Myometrial cell (primary cell): ENCODE measurements around a stretch of chr18.

- RAMPAGE, long total RNA: no peak
Measured at GRCh38 chr18:48975172-48975649, 24.4 kb upstream of the SMAD7 start.

DNA sequence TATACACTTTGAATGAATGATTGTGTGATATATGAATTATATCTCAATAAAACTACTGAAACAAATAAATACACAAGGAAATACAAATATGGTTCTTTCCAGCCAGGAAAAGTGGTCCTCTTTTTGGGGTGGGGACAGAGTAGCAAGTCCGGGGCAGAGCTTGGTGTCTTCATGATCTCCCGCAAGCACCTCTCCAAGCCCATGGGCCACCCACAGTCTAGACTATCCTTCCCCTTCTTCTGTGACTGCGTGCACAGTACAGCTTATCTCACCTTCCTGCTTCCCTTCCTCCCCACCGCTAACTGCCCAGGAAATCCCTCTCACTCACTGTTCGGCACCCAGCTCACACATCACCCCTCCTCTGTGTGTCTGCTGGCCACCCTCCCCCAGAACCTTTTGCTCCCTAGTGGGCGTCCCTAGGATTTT lies 31.4 kb upstream of the SMAD7 start:
- RAMPAGE, long total RNA: no peak

DNA sequence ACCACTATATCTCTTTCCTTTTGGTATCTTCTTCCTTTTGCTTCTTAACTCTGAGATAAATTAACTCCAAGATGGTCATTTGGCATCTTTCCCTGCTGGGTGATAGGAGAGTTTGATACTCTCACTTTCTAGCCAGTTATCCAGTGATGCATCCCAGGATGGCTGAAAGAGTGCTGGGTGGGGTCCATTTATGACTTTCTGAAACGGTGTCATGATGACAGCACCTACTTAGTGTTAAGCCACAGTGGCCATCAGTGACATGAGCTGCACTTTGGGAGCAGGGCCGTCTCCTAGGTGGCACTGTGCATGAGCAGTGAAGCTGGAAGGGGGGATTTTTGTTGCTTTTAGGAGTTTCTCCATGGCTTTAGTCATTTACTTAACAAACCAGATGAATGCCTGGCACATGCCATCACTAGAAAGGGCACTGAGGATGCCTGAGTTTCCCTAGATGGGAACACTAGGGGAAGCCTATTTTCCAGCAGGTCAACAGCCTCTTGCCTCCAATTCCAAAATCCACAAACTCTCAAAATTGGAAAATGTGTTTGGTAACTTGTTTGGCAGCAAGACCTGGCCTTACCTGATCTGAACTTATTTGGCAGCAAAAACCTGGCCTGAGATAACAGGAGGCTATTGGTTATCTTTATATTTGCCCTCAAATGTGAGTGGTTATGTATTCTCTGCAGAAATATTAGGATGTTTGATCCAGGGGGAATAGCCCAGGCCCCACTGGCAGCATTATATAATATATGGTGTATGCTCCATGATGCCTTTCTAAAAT lies 2.5 kb downstream of the LIPG start:
- RAMPAGE, long total RNA: no peak

GRCh38 chr18:49613415-49613916 lies 51.6 kb downstream of the LIPG start:
- RAMPAGE, long total RNA: no peak

DNA sequence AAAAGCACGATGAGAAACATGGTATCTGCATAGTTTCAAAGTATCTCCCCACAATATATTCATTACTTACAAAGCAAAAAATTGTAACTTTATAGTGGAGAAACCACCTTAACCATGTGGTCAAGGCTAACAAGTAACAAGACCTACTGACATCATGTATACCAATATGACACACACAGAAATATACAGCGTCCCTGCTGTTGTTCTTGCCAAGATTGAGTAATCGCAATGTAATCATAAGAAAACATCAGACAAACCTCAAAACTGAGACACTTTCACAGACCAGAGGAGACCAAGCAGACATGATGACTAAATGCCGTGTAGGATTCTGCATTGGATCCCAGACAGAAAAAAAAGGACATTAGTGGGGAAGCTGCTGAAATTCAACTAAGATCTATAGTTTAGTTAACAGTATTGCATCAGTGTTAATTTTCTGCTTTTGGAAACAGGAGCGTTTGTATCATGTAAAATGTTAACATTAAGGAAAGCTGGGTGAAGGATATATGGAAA lies 123.0 kb downstream of the ACAA2 start:
- RAMPAGE, long total RNA: no peak

- RAMPAGE, long total RNA: no peak
Measured at GRCh38 chr18:49724160-49724680, 89.1 kb downstream of the ACAA2 start.

GRCh38 chr18:49810950-49811989 lies 2.1 kb downstream of the ACAA2 start:
- RAMPAGE, long total RNA: no peak

DNA sequence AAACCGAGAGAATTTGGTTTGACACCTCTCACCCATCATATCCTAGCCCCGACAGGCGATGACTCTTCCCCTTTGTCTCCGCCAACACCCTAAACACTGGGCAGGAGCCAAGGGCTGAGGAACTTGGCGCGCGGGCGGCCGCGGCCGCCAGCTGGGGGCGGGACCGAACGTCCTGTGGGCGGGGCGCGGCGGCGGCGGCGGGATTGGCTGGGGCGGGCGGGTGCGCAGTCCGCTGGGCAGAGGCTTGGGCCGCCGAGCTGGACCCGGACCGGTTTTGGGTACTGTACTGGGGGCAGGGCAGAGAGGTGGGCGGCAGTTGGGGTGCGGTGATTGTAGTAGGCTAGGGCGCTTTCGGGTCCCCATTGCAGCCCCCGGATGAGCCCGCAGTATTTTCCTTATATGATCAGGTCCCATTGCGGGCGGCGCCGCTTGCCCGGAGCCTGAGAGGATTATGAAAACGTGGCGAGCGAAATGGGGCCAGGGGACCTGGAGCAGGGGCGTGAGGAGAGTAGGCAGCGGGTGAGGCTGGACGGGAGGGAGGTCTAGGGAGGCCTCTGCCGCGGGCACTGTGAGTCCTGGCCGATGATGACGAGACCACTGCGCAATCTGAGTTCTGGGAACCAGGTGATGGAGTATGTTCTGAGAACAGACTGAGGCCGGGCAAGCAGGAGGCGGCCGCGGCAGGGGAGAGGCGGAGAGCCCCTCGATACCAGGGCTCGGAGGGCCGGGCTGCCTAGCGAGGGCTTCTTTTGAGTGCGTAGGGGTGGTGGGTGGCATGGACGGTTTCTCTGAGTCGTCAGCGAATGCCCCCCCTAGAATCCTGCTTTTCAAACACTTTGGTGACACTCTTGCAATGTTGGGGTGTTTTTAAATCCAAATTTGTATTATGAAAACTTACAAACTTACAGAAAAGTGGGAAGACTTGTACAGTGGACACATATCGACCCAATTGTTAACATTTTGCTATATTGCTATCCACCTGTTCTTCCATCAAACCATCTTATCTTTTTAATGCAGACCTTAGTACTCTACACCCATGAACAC lies 774 bp upstream of the ACAA2 start:
- RAMPAGE, long total RNA: start-site peak on the minus strand centred at position 118 of the sequence, 88 bp wide, 41 and 39 reads in 2 replicates; start-site peak on the plus strand centred at position 231 of the sequence, 33 bp wide, 156 and 305 reads in 2 replicates

DNA sequence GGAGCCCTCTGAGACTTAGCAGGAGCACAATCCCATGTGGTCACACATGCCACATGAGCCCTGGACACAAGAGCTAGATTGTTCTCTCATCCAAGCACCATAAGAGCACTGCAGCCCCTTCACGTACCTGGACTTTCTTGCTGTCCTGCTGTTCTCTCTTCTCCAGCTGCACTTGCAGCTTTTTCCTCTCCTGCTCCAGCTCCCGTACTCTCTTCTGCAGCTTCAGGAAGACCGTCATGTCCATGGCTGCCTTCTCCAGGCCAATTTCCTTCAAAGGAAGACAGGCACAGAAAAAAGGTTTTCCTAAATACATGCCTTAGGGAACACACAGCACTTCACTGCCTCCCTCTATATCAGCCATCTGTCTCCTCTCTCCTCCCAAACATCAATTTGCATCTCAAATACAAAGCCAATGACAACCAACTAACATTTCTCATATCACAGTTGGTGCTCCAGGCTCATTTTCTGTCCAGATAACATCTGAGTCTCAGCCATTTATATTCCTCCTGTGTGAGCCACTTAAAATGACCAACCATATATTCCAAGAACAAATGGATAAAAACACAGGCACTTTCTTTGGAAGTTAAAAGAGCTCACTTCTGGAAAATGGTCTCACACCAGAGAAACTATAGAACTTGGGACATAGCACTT lies 62.4 kb upstream of the ACAA2 start:
- RAMPAGE, long total RNA: no peak

GRCh38 chr18:49878787-49879289 lies 65.5 kb upstream of the ACAA2 start:
- RAMPAGE, long total RNA: no peak

DNA sequence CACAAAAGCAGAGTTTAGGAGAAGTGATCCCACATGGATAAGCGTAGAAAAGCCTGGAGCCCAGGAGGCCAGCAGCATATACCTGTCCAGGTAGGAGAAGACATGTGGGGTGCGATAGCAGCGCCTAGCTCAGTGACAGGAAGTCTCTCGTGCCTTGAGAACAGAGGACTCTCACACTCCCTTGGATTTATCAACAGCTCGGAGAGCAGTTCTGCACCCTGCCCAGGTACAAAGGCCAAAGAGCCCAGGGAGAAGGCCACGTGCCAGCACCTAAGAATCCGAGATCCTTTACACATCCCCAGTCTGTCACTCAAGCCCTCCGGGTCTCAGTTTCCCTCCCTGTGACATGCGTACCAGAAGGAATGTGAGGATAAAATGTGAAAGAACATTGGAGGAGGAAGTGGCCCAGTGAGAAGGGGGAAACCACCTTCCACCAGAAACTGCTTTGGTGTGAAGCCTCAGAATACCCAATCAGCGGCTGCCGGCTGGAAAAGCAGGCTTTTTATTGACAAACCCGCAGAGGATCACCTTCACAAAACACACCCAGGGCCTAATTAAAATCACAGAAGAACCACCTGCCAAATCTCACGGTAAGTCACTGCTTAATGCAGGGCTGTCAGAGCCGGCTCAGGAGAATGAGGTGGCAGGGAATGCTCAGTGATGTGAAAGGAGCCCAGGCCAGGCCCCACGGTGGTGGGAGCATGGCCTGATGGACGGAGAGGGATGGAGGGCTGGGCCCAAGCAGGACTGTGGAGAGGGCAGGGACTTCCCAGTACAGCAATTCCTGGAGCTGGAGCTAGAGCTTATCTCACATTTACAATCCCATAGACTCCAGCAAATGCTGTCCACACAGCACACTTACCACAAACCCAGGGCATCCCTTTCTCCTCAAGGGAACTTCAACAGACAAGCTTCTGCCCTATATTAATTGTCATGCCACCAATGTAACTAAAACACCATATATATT lies 66.2 kb downstream of the MYO5B start:
- RAMPAGE, long total RNA: no peak

DNA sequence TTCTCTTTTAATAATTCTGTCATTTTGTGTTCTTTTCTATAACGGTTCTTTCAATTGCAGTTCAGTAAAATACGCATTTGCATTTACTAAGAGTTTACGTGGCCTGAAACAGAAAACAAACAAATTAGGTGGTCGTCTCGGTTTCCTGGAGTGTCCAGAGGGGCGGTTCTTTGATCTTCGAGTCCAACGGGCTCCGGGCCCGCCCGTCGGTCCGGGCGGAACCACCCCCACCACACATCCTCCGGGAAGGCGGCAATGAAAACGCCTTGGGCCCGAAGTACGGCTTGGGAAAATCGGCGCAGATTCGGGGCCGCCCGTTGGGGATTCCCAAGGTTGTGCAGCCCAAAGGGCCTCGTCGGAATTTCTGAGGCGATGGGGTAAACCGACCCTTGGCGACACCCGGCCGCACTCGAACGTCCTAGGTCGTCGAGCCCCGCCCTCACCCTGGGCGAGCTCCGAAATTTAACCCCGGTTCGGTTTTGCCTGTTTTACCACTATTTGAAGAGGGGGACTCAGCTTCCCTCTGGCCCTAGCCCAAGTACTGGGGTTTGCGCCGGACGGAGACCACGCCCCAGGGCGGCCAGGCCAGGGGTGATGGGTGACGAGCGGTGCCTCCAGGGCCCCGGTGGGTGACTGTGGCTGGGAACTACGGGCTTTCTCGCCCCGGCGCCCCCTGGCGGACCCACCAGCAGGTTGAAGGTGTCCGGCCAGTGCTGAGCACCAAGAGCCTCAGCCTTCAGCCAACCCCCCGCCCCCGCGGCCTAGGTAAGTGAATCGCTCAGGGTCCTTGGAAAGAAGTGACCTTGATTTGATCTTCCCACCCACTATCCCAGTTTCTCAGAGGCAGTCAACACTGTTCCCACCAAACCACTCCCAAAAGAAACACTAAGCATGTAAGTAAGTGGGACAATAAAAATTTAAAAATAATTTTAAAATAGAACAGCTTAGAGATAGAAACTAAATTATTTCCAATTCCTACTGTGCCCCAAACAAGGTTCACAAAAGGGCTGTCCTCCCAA lies 2.0 kb upstream of the CFAP53 start:
- RAMPAGE, long total RNA: no peak

- RAMPAGE, long total RNA: no peak
Measured at GRCh38 chr18:50278982-50279582, 2.2 kb downstream of the MBD1 start.

GRCh38 chr18:50796593-50796880 lies 23.3 kb downstream of the MRO start:
- RAMPAGE, long total RNA: no peak

DNA sequence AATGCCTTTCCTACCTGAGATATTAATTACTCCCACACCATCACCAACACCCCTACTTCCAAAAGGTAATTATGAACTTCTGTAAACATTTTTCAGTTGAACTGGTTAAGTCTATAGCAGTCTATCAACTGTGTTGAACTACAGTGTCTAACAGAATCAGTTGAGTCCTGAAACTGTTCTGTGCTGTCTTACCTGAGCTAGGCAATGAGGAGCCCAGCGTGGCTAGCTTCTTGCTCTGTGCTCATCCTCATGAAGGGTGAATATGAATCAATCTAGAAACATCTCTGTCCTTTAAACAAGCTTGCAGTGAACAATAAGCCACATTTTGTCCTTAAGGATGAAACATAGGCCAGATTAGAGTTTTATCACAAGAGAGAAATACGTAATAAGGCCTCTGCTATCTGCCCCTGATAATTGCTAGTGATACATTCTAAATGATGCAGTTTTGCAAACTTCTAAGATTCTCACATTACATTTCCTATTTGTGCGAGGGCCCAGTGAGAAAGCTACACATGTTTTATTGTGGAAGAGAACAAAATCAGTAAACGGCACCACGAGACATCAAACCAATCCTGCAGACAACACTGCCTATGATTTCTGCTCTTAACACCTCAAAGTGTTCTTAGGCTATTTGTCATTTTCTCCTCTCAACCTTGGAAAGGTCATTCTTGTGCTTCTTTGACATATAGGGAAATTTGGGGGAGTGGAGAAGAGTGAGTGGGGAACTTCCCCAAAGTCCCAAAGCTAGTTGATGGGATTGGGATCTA lies 5.5 kb upstream of the MRO start:
- RAMPAGE, long total RNA: no peak

DNA sequence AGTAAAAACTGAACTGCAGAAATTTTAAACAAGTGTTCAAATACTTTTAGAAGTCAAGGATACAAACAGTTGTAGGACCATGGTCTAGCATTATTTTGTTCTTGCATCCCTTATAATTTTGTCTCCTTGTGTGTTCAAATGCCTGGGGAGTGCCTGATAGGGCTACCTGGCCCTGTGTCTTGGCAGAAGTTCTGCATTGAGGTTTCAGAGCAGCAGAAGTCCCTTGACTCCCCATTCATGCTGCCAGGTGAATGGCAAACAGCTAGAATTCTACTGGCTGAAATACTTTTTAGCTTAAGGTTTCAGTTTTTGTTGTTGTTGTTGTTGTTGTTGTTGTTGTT lies 379.4 kb upstream of the MEX3C start:
- RAMPAGE, long total RNA: no peak

DNA sequence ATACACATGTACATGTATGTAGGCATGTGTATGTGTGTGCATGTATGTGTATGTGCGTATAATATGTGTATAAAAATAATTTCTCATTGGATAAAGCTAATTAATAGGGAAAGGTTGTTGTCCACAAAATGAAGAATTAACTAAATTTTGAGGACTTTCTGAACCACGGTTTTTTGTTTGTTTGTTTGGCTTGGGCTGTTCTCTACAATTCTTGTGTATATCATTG lies 529.1 kb upstream of the DCC start:
- RAMPAGE, long total RNA: no peak

DNA sequence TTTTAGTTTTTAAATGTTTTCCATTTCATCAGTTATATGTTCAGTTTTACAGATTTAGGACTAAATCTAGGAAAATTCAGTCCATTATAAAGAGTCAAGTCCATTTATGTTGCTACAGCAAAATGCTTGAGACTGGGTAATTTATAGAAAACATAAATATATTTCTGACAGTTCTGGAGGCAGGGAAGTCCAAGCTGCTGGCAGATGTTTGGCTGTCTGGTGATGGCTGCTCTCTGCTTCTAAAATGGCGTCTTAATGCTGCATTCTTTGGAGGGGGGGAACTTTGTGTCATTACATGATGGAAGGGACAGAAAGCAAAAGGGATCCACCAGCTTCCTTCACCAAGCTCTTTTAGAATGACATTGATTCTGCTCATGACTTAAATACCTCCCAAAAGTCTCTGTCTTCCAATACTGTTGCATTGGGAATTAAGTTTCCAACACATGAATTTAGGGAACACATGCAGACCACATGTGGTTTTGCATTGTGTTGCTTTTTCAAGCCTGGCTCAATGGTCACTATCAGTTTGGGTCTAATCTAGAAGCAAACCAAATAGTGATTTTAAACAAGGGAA lies 30.5 kb downstream of the C18orf54 start:
- RAMPAGE, long total RNA: no peak

DNA sequence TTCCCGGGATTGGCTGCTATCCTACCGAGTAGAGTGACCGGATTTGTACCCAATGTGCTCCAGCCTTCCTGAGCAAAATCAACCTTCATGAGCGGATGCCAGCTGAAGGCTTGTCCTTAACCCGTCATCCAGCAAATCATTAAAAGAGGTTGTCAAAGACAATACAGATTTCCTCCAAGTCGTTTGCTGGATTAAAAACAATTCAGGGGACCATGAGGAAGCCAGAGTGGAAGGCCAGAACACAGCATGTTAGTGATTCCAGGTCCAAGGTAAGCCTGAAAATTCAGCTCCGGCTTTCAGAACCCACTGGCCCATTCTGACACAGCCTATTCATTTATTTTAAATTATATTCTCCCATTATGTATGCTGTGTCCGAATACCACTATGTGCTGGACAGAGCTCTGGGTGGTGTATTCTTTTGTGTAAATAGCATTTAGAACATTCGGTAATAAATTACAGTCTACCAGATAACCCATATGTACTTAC lies 76.8 kb upstream of the DYNAP start:
- RAMPAGE, long total RNA: no peak

GRCh38 chr18:54674678-54675057 lies 83.6 kb downstream of the DYNAP start:
- RAMPAGE, long total RNA: no peak